Amniotic epithelial cell (primary cell): ENCODE data around the gene MASP1.

- RRBS: no CpG with 5 or more reads among the region's 6 CpGs
Observed at GRCh38 chr3:186519003-186519688, 25.0 kb downstream of the CRYGS start.

DNA sequence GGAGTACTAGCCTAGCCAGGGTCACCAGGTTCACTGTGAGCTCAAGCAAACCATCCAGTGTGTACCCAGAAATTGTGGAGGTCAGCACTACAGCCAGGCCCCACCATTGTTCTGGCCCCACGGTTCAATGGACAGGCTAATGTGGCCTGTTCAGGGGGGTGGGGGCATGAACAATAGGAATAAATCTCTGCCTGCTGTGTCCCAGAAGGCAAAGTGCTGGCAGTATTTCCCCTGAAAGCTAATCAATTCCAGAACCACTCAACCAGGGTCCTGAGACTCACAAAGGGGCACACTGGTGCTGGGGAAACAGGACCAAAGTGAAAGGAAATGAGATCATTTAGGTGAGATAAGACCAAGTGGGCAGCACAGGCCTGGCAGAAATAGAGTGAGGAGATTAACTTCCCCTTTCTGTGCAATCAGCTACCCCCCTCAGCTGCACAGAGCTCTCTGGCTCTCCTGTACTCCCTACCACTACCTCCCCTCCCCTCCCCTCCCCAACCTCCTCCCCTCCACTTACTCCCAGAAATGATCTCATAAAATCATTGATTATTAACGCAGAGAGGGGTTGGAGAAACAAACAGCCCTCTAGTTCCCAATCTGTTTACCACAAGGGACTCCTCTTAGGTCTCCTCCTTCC is 11.5 kb downstream of the CRYGS start:
- RRBS: no CpG with 5 or more reads among the region's 2 CpGs

DNA sequence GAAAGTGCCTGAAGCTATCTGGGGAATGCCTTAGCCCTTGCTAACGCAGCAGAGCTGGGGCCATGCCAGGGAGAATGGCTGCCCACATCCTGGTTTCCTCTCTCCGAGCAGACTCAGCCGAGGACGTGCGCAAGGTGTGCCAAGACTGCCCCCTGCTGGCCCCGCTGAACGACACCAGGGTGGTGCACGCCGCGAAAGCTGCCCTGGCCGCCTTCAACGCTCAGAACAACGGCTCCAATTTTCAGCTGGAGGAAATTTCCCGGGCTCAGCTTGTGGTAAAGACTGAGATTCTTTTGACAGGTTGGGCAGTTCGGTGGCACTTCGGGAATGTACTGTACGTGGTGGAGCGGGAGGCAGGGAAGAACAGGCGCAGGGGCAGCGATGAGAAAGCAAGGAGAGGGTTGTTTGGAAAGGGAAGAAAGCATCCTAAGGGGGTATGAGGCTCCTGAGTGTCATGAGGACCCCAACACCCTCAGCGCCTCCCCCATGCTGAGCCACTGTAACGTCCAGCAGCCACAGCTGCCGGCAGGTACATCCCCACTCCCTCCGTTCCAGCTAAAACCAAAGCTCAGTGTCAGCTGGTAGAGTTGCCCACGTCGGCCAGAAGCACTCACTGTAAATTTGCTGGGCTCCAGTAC is 4.3 kb downstream of the AHSG start:
- RRBS: no CpG with 5 or more reads among the region's 26 CpGs

DNA sequence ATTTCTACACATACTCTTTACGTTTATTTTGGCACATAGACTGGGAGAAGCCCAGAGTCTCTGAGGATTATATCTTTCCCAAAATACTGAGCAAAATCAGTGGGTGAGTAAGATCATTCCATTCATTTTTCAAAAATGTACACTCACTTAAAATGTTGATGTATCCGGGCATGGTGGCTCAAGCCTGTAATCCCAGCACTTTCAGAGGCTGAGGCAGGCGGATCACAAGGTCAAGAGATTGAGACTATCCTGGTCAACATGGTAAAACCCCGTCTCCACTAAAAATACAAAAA is 15.8 kb upstream of the RFC4 start:
- RRBS: no CpG with 5 or more reads among the region's 4 CpGs

- RRBS: no CpG with 5 or more reads among the region's 4 CpGs
Observed at GRCh38 chr3:186844353-186844562, 1.7 kb downstream of the ADIPOQ start.

DNA sequence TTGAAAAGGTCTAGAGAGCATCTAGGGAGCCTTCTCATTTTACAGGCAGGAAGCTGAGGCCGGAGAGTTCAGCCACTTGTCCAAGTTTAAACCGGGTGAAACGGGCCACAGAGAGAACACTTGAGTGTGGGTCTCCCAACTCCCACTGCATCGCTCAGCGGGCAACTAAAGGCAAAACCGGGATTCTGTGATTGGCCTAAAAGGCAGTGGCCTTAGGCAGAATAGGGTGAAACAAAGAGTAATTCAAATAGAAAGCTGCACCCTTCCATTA is 1.8 kb downstream of the ST6GAL1 start:
- RRBS: 21% methylated on average over 5 of the region's 6 CpGs

DNA sequence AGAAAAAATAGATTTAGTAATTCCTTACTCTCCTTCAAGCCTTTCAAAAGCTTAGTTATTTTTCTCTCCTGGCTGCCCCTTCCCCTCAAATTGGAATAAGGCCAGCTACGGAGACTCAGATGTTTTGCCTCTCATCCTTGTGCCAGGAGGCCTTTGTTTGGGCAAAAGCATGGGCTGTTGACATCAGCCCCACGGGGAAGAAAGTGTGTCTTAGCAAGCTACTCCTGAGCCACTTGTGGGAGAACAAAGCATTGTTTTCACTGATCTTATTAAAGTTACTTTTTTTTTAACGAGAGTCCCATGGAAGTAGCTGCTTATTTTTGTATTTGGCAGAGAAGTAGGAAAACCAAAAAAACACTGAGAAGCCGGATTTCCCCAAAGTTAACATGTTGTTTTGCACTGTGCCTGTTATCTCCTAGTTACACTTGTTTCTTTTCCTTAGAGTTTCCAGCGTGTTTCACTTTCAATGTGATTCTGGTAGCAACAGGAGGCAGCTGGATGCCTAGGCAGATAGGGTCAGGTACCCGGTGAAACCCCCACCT is 2.2 kb downstream of the ST6GAL1 start:
- RRBS: no CpG with 5 or more reads among the region's 6 CpGs

GRCh38 chr3:186948981-186949803 is 18.9 kb downstream of the ST6GAL1 start:
- RRBS: no CpG with 5 or more reads among the region's 9 CpGs

DNA sequence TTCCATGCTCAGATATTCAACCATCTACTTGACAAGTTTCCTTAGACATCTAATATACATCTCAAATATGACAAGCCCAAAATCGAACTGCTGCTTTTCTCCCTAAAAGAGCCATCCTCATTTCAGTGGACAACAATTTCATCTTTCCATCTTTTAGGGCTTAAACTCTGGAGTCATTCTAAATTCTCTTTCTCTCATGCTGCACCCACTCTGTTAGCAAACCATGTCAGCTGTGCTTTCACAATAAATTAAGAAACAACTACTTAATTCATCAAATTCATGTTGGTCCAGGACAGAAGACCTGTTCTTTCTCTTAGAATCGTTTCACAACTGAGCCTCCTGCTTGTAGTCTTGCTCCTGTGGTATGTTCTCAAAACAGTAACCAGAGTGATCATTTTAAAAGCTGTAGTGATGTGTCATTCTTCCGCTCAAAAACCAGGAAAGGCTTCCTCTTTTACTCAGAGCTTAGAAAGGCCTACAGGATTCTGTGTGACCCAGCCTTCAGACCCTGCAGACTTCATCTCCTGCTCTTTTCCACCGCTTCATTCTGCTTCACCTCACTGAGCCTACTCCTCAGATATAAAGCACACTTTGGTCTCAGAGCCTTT is 22.5 kb downstream of the ST6GAL1 start:
- RRBS: no CpG with 5 or more reads among the region's 4 CpGs

DNA sequence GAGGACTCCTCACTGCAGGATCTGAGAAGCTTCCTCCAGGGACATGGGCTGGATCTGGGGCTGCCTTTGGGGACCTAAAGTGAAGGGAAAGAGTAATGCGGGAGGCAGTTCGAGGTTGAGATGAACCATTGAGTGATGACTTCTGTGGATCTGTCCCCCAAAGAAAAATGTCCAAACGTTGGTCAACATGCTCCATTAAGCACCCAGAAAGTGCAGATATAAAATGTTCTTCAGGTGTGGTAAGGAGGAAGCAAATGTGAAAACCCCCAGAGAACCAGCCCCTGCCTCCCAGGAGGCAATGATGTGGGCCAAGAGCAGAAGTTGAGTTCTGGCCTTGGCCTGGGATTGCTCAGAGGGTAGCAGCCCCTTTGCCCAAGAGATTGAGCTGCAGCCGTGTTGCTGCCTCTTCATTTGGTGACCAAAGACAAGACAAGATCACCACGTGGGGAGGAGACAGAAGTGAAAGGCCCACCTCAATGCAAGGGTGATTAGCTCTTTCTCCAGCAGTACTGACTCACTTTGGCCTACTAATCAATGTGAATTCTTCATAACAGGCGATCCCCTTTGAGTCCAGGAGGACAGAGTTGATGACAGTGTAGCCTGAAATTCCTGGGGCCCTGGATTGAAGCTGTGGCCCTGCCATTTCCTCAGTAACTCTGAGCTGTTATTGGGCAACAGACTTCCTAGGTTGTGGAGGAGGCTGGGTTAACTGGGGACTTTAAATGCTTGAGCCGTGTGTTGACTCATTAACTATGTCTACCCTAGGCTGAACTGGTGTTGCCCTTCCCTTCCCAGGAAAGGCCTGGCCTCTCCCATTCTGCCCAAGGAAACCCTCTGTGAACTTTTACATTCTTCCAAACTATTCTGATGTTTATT is 86.4 kb downstream of the ST6GAL1 start:
- RRBS: no CpG with 5 or more reads among the region's 7 CpGs

GRCh38 chr3:187027357-187028080 is 97.2 kb downstream of the ST6GAL1 start:
- RRBS: 92% methylated on average over 2 of the region's 9 CpGs

GRCh38 chr3:187274380-187274886 is 17.1 kb downstream of the MASP1 start:
- RRBS: no CpG with 5 or more reads among the region's 3 CpGs

DNA sequence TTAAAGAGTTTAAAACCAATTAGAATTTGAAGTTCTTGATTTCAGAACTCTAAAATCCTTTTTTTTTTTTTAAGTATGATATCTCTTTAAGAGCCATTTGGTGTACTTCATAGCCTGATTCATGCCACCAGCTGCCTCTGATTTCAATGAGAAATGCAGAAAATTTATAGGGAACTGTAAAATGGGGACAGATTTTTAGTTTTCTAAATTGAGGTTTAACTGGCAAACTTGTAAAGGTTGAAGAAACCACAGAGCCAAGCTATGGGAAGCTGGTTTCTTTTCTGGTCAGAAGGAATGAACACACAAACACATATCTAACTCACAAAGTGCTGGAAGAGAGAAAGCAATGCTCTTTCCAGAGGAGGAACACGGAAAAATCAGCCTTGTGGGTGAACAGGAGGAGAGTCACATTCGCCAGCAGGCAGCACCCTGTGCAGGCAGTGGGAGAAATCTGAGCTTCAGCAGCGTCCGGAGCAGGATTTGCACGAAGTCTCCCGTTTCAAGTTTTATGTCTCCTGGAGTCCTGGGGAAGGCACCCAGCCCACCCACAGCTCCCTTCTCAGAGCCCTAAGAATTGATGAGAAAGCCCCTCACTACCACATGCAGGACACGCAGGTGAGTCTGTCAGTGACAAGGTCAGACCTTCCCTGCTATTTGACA is 485 bp downstream of the MASP1 start:
- RRBS: no CpG with 5 or more reads among the region's 7 CpGs

- RRBS: 4% methylated on average over 2 of the region's 9 CpGs
Observed at GRCh38 chr3:187291582-187292185, at the start of gene MASP1. MASP1 (minus strand) TSS chr3:187291737.

DNA sequence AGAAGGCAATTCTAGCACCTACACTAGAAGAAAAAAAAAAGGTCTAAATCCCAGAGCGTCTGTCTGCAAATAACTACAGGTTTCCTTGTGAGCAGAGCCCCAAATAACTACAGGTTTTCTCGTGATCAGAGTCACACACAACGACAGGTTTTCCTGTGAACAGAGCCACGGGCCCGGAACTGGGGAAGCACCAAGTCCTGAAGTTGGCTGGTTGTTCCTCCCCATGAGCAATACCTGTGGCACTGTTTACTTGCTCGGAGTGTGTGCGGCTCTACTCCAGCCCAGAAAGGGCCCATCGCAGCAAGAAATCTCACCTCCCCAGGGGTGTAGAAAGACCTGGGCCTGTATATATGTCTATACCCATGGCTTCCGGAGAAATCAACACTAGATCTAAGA is 647 bp upstream of the MASP1 start:
- RRBS: no CpG with 5 or more reads among the region's 9 CpGs

GRCh38 chr3:187735394-187735882 is 9.8 kb downstream of the BCL6 start:
- RRBS: no CpG with 5 or more reads among the region's 3 CpGs

GRCh38 chr3:187958376-187958912 is 195.5 kb upstream of the LPP start:
- RRBS: 100% methylated on average over 2 of the region's 13 CpGs

GRCh38 chr3:188006695-188007374 is 147.1 kb upstream of the LPP start:
- RRBS: no CpG with 5 or more reads among the region's 17 CpGs

- RRBS: no CpG with 5 or more reads among the region's 1 CpG
Observed at GRCh38 chr3:188036644-188037156, 117.3 kb upstream of the LPP start.

- RRBS: no CpG with 5 or more reads among the region's 2 CpGs
Observed at GRCh38 chr3:188160538-188161231, 6.7 kb downstream of the LPP start.